ENCODE measurements around a stretch of chr16.

- RRBS: no CpG with 5 or more reads among the region's 12 CpGs
Observed at GRCh38 chr16:83945570-83946078, 7.4 kb upstream of the OSGIN1 start.

DNA sequence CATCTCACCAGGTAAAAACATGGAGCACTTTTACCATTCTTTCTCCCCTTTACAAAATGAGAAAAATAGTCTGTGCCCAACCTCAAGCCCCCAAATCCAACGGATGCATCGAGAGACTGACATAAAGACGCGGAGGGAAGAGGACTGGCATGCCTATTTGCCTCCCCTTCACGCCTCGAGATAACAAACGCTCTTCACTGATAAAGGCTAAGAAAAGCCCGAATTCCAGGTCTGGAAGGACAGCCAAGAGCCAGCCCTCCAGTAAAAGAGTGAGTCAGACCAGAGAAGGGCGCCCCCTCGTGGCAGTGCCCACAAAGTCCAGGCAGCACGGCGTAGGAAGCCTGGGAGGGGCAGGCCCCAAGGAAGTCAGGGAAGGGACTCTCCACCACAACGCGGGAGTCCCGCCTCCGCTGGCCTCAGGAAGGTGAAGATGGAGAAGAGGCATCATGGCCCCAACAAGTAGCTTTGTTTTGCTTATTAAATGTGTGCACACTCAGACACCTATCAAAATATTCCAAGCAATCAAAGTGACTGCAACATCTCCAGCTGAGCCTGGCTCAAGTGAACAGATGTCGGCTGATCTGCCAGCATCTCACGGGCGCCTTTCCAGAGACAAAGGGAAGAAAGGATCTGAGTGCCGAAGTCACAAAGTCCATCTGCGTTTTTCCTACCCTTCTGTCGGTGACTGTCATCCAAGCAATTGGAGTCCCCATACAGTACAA lies 20.2 kb upstream of the SLC38A8 start:
- RRBS: no CpG with 5 or more reads among the region's 22 CpGs

- RRBS: no CpG with 5 or more reads among the region's 12 CpGs
Observed at GRCh38 chr16:84091372-84091846, 25.3 kb downstream of the MBTPS1 start.

DNA sequence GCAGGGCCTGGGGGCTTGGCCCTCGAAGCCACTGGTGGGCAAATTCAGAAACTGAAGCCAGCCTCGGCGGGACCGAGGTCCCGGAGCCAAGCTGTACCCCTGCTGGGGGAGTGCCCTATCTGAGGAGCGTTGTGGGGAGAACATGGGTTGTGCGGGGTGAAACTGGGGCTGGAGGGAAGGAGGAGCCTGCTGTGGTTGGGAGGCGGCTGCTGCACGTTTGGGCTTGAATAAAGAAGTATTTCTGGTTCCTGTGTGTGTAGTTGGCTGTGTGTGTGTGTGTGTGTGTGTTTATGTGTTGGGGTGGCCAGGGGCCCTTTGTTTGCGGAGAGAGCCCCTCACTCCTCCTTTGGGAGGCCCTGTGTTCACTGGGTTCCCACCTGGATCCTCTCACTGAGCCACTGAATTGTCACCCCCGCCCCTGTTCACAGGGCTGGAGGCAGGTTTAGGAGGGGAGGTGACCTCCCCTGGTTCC lies 6.0 kb downstream of the ADAD2 start:
- RRBS: no CpG with 5 or more reads among the region's 11 CpGs

DNA sequence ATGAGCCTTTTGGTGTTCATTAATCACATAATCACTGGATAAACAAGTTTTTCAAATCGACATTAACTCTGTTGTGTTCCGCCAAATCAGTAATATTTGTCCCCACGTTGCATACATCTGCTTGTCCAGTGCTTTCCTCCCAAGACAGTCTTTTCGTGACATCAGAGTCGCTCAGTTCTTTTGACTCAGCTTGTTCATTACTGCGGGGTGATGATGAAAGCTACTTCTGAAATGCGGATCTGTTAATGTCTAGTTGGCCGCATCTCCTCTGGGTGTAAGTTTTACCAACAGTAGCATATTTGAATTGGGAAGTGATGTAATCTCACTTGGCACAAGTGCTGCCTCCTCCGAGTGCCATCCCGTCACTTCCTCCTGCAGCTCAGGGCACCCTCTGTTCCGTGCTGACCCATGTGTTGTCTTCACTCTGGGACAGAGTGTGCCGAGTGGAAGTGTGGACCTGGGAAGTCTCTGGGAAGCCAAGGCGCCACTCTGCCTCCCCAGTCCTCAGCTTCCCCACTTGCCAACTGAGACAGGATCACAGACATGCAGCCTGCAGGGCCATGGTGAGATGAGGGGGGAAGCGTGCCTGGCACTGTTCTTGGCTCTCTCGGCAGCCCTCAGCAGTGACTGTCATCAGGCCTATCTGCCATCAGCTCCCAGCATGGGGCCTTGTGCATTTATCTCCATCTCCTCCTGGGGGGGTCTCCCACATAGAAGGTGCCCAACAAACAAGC lies 8.9 kb downstream of the ADAD2 start:
- RRBS: no CpG with 5 or more reads among the region's 15 CpGs

- RRBS: 54% methylated on average over 1 of the region's 14 CpGs
Observed at GRCh38 chr16:84505374-84505669, 863 bp upstream of the MEAK7 start.

DNA sequence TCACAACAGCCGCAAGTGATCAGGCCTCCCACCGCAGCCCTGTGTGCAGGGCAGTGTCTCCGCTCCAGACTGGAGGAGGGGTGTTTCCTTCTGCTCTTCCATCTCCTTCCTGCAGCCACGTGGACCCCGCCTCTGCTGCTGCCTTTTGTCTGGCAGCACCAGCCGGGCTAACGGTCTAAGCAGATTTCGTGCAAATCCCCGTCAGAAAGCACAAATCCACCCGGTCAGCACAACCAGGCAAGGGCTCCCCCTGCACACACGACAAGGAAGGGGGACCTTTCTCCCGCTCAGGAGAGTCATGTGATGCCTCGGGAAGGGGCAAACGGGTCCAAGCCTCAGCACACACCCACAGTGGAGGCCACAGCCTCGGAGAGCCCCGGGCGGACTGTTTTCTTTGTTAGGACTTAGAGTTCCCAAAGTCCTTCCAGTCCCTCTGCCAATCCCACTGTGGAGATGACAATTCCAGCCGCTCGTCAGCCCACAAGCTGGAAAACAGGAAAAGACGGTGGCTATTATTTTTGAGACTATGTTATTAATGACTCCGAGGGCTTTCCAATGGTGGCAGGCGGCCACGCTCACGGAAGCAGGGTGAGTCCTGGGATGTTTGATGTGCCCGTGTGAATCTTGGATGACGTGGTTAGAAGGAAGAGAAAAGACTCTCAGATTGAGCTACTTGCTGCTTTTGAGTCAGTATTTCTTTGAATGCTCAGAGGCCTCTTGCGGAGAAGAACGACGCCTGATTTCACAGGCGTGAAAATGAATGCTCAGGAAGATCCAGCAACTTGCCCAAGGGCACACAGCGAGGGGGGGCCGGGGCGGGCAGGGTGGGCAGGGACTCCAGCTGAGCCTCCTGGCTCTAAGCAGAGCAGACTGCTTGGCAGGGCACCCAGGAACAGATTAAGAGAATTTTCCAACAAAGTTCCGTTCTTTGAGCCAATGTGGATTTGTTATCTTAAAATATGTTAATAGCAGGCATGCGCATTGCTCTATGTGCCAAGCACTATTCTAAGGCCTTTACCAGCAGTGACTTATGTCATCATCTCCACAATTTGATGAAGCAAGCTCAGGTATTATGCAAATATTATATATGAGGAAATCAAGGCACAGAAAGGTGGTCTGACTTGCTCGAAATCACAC lies 22.7 kb upstream of the MEAK7 start:
- RRBS: no CpG with 5 or more reads among the region's 36 CpGs

DNA sequence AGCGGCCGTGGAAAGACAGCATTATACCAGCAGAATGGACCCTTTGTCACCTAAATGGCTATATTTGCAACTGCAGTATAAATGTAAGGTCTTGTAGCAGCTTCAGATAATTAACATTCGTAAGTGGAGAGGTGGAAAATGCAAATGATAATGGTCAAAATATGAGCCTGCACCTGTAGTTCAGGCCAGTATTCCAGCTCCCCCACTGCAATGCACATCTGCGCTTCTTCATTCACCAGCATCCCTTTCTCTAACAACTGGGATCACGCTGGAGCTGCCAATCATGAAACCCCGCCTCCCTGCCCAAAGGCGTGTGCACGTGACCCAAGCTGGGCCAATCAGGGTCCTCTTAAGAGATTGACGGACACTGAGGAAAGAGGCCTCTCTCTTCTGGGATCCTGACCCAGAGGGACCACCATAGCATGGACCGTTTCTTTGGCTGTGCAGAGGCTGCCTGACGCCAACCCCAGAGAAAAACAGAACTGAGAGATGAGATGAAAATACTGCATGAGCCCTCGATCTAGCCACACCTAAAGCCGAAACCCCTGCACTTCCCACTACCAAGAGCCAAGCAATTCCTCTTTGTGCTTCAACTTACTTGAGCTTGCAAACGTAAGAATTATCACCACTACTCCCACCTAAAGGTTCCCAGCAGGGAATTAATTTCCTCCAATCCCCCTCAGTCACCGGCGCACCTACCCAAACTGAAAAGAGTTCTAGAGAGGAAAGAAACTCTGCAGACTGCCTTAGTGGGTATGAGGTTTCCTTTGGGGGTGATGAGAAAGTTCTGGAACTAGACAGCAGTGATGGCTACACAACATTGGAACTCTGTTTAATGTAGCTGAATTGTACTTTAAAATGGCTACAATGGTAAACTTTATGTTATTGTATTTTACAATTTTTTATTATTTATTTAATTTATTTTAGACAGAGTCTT lies 31.9 kb downstream of the COTL1 start:
- RRBS: no CpG with 5 or more reads among the region's 16 CpGs

DNA sequence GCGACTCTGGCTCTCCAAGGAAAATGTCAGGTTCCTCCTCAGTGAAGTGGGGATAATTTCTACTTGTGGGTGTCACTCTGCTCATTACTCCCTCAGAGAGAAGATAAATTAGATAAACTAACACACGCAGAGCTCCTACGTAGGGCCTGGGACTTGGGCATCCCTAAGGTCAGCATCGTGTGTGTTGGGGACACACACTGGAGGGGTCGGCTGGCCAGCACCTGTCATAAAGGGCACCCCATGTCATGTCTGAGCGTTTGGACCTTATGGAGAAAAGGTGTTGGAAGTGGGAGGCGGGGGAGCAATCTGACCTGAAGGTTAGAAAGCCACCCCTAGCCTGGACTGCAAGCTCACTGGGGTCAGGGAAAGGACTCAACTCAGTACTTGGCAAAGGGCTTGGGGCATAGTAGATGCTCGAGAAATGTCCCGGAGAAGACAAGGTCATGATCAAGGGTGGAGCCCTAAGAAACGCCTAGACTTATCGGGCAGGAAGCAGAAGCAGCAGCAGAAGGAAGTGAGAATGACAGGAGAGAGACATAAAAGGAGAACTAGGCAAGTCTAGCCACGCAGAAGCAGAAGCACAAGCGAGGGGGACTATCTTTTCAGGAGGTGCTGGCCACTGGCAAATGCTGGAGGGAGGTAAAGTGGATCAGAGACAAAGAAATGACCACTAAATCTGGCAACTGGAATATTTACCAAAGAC lies 10.3 kb downstream of the COTL1 start:
- RRBS: no CpG with 5 or more reads among the region's 13 CpGs

GRCh38 chr16:84737630-84738300 lies 38.0 kb downstream of the USP10 start:
- RRBS: no CpG with 5 or more reads among the region's 12 CpGs

DNA sequence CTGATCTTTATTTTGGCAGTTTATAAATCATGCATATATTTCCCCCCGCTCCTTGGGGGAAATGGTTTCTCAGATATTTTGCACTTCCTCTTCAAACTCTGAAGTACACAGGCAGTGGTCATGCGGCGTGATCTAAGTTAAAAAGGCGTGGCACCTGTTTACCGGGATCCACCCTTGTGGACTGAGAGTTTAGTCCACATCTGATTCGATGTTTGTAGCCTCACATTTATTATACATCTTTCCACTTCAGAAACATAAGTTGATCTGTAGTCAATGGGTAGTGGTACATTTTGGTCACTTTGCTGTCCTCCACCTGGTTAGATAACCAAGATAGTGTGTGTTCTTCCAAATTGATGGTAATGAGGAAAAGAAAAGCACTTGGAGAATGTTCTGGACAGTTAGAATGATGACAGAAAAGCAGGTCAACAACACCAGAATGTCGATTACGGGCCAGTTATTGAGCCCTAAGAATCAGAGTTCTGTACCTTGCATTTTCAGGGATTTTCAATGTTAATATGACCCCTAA lies 51.6 kb downstream of the USP10 start:
- RRBS: no CpG with 5 or more reads among the region's 8 CpGs

DNA sequence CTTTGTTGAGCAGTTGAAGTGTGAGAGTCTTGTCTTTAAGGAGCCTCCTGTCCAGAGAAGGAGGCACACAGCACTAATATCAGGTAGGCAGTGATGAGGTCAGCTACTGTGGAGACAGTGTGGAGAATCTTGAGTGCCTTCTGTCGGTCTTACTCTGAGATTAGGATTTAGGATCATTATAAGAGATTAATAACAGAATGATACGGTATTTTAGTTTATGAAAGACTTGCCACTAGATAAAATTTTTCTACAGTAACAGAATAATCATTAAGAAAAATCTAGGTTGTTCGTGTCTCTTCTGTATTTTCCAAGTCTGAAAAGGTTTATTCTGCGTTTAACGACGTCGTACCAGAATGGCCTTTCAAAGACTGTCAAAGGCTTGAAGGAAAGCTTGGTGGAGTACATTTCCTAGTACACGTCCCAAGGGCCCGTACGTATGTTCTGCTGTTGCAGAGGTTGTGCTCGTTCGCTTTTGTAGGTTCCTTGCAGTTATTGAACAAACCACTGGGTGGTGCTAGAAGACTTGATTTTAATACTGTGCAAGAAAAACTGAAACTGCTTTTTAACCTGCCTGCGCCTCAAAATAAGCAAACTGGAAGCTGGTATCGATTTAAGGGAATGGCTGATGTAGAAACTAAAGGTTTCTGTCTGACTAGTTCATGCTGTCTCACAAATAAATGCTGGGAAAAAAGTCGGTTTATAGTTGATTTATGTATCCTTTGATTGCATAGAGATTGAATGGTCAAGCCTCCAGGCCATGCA lies 54.4 kb downstream of the USP10 start:
- RRBS: no CpG with 5 or more reads among the region's 15 CpGs

GRCh38 chr16:84850422-84850778 lies 30.6 kb downstream of the CRISPLD2 start:
- RRBS: no CpG with 5 or more reads among the region's 8 CpGs

DNA sequence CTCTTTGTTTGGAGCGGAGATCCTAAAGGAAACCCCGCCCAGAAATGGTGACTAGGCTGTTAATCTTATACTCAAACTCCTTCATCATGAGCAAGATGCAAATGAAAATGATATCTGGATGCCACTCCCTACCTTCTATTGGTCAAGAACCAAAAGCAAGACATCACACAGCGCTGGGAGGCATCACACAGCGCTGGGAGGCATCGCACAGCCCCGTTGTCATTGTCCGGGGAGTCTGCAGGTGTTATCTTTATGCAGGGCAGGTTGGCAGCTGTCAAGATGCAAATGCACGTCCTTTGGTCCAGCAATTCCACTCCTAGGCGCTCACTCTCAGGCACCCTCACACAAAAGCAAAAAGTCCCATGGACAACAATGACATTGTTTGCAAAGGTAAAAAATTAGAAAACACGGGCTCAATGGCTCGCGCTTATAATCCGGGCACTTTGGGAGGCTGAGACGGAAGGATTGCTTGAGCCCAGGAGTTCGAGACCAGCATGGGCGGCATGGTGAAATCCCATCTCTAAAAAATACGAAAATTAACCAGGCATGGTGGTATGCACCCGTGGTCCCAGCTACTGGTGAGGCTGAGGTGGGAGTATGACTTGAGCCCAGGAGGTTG lies 80.7 kb downstream of the CRISPLD2 start:
- RRBS: no CpG with 5 or more reads among the region's 18 CpGs

DNA sequence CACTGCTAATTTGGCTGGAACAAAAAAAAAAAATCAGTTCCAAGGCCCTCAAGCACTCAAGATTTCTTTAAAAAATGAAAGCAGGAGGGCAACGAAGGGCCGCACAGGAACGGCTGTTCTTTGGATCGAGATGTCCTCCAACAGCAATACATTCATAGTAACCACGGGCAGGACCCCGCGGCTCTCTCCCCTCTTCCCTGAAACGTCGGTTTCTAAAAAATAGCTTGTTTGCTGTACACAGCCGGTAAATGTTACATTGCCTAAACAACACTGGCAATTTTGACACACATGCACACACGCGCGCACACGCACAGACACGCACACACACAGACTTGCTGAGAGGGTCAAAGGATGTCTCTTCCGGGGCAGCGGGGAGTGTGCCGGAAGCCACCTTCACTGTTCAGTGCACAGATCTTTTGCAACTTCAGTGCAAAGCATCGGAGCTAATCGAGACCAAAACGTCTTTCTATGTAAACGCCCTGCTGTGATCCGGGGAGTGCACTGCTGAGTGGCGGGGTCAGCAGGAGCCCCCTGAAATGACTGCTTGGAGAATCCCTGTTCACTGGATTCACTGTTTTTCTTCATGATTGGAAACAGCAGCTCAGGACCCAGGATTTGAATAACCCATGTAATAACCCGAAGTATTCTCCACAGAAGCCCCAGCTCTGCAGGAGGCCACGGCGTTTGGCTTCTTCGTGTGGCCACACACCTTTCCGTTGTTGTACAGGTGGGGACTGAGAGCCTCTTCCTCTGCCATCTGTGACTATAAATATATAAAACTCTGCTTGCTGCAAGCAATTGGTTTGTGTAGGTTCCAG lies 35.7 kb downstream of the ZDHHC7 start:
- RRBS: no CpG with 5 or more reads among the region's 29 CpGs

GRCh38 chr16:84998989-84999615 lies 12.2 kb downstream of the ZDHHC7 start:
- RRBS: no CpG with 5 or more reads among the region's 9 CpGs

DNA sequence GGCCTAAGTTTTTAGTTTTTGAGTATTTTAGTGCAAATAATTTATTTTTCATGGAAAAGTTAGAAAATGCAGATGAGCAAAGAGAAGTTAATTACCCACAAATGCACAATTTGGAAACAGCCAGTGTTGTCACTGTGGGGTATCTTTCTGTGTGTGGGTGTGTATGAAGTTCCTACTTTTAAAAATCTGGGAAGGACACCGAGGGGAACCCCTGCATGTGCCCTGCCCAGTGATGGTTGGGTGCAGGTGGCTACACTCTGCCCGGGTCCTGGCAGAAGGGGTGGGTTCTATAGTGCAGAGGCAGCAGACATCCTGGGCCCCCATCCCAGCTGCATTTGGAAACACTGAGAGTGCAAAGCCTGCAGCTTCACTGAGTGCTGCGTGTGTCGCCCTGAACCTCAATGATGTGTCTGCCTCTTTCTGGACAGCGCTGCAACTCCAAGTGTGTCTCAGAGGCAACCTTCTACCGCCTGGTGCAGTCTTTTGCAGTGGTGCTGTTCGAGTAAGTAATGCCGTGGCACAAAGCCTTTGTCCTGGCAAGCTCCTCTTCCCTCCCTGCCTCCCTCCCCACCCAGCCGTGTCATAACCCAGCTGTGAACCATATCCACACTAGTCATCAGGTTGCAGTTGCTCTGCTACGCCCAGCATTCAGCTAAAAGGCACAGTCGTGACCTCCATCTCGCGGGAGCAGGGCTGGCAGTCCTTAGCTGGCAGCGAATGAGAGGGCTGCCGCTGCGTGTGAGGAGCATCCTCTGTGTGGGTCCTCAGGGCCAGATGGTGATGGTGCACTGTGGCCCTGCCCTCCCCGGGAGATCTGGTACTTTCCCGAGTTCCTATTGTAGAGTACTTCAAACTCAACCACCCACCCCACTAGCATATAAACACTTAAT lies 39.5 kb downstream of the CIBAR2 start:
- RRBS: no CpG with 5 or more reads among the region's 18 CpGs

DNA sequence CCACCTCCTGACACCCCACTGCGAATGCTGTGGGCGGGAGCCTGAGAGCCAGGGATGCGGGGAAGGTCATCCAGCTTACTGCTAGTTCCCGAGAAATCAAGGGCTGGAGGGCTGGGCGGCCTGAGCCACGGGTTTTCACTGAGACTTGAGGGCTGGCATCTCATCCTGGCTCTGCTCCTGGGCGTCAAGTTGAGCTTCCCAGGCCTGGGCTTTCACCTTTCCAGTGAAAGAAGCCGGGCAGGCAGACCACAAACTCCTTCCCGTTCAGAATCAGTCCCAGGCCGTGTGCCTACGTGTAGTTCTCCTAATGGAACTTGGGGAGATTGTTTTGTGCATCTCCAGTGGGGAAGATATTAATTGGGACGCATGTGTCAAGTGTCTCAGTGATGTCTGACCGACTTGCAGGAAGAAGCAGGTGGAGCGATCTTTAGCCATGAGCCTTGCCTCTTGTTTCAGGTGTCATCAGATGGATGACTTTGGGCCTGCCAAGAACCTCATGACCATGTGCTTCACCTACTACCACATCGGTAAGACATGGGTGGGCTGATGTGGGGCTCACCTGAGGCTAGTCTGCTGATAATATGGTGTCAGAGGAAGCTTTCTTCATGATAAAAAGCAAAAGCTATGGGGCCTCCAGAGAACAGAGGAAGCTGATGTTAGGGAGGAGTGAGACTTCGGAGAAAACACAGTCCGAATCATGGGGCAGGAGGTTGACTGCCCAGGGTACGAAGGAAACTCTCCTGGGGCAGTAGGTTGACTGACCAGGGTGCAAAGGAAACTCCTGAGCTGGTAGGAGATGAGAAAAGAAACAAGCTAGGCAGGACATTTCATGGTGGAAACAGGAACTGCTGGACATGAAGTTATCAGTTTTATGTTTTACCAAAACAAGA lies 36.6 kb downstream of the CIBAR2 start:
- RRBS: no CpG with 5 or more reads among the region's 18 CpGs

- RRBS: no CpG with 5 or more reads among the region's 3 CpGs
Observed at GRCh38 chr16:85135522-85135951, 23.3 kb upstream of the CIBAR2 start.

GRCh38 chr16:85172403-85173407 lies 60.4 kb upstream of the CIBAR2 start:
- RRBS: no CpG with 5 or more reads among the region's 32 CpGs